Fibroblast of the aortic adventitia (primary cell): ENCODE measurements around a stretch of chr2.

DNA sequence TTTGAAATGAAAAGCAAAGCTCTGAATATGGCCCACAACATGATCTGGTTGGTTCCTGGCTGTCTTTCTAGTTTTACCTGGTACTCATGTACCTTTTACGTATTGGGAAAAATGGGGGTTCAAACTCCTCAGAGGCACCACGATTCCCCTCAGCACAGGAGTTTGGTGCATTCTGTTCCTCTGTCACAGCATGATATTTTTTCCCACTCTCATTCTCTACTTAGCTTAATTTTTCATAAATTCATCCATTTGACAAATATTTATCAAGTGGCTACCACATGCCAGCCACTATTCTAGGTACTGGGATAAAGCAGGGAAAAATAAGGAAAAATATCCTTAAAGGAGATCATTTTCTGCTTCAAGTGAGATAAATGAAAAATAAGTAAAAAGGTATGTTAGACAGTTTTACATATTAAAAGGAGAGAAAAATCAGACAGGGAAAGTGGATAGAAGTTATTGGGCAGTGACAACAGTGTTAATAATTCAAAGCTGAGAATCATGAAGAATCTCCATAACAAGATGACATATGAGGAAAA, 60.5 kb upstream of the SDC1 start:
- CAGE, long polyA plus RNA: no peak

- CAGE, long polyA plus RNA: no peak
Observed at GRCh38 chr2:20327185-20327583, 23.5 kb downstream of the PUM2 start.

GRCh38 chr2:20370209-20370708, 19.6 kb upstream of the PUM2 start:
- CAGE, long polyA plus RNA: no peak

DNA sequence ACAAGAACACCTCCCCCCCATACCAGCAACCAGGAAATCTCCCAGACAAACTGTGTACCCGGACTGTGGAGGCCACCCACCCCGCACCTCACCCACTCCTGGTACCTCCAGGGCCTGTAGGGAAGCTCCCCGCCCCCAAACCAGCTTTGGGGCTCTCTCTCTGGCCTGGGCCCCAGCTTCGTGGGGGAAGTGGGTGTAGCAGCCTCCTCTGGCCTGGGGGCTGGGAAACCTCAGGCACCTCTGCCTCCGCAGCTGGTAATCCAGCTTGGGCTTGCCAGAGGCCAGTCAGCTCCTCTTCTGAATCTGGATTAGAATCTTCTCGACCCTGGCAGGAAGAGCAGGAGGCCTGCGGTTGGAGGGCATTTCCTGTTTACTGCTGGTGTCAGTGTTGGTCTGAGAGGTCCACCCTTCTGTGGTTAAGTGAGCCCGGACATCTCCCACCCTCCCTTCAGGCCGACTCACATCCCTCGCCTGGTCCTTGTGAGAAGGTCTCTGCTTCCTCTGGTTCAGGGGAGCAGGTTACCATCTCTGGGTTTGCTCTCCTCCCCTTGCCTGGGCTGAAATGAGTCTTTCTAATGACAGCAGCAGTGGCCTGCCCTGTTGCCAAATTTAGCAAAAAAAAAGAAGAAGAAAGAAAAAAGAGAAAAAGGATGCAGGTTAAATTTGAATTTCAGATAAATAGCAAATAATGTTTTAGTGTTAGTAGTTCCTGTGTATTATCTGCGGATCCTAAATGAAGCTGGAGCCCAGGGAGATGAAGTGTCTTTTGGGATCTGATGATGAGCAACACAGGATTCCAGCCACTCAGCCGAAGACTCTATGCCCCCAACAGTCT, 22.0 kb upstream of the RHOB start:
- CAGE, long polyA plus RNA: no peak

- CAGE, long polyA plus RNA: no peak
Observed at GRCh38 chr2:20438440-20439121, 8.3 kb upstream of the RHOB start.

DNA sequence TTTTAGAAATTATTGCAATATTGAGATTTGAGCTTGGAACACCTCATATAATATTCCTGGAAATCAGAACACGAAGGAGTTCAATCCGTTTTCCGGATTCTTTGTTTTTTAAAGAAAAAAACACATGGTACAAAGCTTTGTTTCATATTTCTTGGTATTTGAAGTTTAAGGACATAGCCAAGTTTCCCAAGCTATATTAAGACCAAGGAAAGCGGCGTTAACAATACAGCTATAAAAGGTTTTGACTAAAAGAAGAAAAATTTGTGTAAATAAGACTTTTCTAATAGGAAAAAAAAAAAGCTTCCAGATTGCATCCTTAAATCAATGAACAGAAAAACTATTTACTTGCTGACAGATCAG, 2.7 kb upstream of the RHOB start:
- CAGE, long polyA plus RNA: no peak

DNA sequence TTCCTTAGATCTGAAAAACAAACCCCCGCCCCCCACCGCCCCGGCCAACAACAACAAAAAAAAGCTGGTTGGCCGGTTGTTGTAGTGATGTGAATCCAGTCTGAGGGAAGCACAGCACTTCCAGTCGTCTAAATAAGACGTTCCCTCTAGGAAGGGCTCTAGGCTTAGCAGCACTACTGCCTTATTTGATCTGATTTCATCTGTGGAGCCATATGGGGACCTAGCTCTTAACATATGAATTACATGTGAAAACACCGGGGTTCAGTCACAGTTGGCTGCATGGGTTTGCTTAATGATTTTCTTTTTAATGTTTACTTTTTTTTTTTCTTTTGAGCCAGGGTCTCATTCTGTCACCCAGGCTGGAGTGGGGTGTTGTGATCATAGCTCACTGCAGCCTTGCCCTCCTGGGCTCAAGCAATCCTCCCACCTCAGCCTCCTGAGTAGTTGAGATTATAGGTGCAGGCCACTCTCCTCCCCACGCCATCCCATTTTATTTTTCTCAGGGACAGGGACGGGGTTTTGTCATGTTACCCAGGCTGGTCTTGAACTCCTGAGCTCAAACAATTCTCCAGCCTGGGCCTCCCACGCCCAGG, 2.2 kb upstream of the RHOB start:
- CAGE, long polyA plus RNA: no peak

GRCh38 chr2:20635065-20635613, 15.8 kb downstream of the HS1BP3 start:
- CAGE, long polyA plus RNA: no peak

GRCh38 chr2:21012022-21012886, 31.6 kb downstream of the APOB start:
- CAGE, long polyA plus RNA: no peak

GRCh38 chr2:21017294-21017966, 26.4 kb downstream of the APOB start:
- CAGE, long polyA plus RNA: no peak

GRCh38 chr2:21070325-21071347, 26.8 kb upstream of the APOB start:
- CAGE, long polyA plus RNA: no peak

DNA sequence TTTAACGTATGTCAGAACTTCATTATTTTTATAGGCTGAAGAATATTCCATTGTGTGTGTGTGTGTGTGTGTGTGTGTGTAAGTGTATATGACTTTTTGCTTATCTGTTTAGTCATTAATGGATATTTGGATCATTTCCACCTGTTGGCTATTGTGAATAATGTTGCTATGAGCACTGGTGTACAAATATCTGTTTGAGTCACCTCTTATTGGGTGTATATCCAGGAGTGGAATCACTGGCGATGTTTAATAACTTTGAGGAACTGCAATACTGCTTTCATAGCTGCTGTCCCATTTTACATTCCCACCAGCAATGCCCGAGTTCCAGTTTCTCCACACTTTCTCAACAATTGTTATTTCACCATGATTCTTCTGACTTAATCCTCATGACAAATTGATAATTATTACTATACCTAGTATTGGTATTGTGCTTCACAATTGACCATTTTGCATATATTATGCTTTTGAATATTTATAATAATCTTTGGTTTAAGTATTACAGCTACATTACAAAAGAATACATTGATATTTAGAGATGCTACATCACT, 30.2 kb upstream of the TDRD15 start:
- CAGE, long polyA plus RNA: no peak

- CAGE, long polyA plus RNA: no peak
Observed at GRCh38 chr2:21099223-21099872, 24.4 kb upstream of the TDRD15 start.

DNA sequence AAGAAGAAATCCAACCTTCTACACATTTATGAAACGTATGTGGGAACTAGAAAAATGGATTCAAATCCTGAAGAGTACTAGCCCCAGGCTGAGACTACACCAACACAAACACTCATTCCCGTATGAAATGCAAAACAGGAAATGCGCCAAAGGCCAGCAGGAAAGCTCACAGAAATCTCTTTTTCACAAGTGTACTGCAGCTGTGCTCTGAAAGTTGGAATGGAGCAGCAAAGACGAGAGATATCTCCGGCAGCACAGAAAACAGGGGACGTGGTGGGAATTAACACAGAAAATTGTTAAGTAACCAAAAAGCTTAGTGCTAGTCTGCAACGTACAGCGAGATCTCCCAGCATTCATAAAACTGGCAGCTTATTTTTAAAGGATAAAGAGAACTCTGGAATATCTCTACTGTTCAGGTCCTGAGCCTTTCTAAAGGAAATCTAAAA, 913.6 kb downstream of the TDRD15 start:
- CAGE, long polyA plus RNA: no peak

GRCh38 chr2:23198773-23199358, 186.1 kb upstream of the KLHL29 start:
- CAGE, long polyA plus RNA: no peak

- CAGE, long polyA plus RNA: no peak
Observed at GRCh38 chr2:23207956-23208909, 176.7 kb upstream of the KLHL29 start.

DNA sequence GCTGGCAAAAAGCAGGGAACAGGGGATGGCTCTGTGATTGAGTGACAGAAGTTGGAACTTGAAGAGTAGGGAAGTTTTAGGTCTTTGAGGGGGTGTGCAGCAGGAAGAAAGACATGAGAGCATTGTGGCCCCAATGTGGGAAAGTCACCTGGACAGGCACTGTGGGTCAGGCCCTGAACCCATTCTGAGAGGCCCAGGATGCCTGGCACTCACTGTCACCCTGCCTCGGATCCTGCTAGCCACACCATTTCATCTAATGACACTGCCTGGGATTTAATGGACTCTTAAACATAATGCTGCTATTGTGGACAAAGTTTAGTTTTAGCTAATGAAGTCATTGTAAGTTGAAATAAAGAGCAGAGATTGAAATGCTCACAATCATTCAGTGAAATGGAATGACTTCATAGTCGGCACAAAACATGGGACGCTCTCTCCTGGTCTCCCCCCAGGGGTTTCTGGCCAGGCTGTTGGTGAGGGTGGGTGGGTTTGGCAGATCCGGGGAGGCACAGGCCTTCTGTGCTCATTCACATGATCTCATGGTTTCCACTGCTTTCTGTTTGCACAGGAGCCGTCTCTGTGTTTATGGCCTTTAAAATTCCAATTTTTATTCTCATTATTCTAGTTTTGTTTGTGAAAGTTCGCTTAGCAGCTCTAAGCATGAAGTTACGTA, 141.8 kb upstream of the KLHL29 start:
- CAGE, long polyA plus RNA: no peak

- CAGE, long polyA plus RNA: no peak
Observed at GRCh38 chr2:23384320-23384956, 541 bp upstream of the KLHL29 start.

GRCh38 chr2:23458171-23458794, 73.3 kb downstream of the KLHL29 start:
- CAGE, long polyA plus RNA: no peak

GRCh38 chr2:23503394-23504215, 118.6 kb downstream of the KLHL29 start:
- CAGE, long polyA plus RNA: no peak